NB4 (cell line): Measurements from ENCODE around the genes SLC40A1 and OSGEPL1.

GRCh38 chr2:188527219-188527674 lies 235.6 kb downstream of the GULP1 start:
- RRBS: no CpG with 5 or more reads among the region's 4 CpGs

DNA sequence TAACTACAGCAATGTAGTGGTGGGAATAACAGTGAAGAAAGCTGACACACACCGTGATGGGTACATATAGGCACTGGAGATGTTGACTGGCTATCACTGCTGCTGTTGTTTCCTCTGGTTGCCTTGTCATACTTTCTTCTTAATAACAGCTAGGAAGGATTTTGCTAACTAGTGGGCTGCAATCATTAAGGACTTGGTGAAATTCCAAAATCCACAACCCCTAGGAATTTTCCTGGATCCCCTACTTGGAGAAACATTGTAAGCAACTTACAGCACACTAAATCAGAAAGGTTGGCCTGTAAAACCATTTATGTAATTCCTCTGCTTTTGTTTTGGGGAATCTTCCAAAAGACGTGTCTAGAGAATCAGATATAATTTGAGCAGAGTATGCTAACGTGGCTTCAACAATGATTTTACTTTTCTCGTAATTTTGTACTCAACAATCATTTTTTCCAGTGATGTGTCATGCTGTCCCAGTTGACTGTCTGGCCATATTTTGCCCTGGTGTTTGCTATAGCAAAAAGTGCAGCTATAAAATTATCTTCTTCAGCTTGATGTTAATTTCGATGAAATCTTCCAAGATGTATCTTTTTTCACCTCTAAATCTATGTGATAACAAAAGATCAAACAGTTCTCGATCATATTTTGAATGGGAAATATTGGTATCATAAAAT lies 8.0 kb upstream of the COL3A1 start:
- RRBS: no CpG with 5 or more reads among the region's 6 CpGs

- RRBS: no CpG with 5 or more reads among the region's 3 CpGs
Observed at GRCh38 chr2:188969201-188969647, 4.9 kb upstream of the COL3A1 start.

DNA sequence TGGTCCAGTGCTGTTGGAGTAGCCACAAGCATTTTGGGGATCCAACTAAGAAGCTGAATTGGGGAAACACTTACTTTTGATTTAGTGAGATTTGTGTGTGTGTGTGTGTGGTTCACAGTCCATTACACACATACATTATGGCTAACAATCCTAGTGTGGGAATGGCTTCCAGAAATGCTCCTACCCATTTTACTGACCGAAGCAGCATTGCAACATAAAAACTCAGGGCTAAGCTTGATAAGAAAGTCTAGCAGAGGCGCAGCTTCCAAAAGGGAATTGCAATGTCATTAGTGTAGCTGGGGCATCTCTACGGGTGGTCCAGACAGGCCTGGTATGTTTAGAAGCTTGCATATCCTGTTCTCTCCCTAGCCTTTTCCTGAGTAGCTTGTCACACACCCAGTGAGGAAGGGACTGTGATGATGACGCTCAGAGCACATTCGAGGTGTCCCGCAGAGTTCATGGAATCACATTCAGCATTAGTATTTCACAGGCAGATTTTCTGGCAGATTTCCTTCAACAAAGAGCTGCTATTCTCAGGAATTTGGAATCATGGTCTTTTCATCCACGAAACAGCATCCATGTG lies 37.9 kb upstream of the COL5A2 start:
- RRBS: no CpG with 5 or more reads among the region's 7 CpGs

DNA sequence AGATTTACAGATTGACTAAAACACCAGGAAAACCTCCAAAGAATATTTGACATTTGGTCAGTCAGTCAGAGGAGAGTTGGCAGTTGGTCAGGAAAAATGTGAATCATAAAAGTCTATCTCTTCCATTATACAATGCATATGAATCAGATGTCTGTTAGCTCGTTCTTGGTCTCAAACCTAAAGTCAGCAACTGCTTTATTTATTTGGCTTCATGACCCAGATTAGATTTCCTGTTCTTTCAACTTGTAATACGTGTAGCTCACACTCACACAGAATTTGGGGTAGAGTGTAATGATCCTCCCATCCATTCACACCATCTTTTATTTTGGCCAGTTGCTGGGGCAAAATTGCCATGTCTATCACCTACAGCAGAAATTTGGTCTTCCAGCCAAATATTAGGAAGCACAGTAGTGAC lies 81.9 kb upstream of the COL5A2 start:
- RRBS: no CpG with 5 or more reads among the region's 2 CpGs

GRCh38 chr2:189286076-189286649 lies 106.6 kb upstream of the COL5A2 start:
- RRBS: no CpG with 5 or more reads among the region's 3 CpGs

DNA sequence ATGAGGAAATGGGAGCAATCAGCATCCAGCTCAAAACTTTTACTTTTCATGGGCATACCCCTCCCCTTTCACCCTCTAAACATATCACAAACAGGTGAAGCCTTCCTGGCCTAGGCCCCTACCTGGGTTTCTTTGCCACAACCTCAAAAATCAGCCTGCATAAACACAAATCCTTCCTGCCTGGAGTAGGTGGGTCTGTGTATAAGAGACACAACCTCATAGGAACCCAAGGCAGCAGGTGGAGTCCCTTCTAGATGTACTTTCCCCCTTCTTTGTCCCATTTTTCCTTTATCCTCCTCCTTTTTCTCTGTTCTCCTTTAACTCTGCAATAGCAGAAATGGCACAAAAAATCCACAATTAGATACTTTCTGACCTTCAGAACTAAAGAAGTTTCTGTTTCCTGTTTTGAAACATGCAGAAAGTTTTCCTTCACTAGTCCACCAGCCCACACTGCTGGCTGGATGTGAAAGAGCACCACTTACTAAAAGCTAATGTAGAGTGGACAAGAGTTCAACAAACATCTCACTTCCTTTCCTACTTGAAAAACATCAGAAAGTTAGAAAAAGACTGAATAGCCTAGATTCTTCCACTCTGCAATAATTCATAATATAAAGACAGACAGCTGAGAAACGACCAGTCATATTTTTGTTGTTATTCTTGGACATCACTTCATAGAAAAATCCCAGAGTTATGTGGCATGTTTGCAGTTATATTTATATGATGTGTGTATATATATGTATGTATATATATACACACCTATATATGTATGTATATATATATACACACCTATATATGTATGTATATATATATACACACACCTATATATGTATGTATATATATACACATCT lies 11.1 kb downstream of the SLC40A1 start:
- RRBS: no CpG with 5 or more reads among the region's 1 CpG

GRCh38 chr2:189575090-189575570 lies 5.5 kb downstream of the SLC40A1 start:
- RRBS: no CpG with 5 or more reads among the region's 7 CpGs

- RRBS: 2% methylated on average over 47 of the region's 78 CpGs
Observed at GRCh38 chr2:189580533-189581261, at the start of gene SLC40A1. Gene SLC40A1, minus strand, starts transcription at chr2:189580786.

DNA sequence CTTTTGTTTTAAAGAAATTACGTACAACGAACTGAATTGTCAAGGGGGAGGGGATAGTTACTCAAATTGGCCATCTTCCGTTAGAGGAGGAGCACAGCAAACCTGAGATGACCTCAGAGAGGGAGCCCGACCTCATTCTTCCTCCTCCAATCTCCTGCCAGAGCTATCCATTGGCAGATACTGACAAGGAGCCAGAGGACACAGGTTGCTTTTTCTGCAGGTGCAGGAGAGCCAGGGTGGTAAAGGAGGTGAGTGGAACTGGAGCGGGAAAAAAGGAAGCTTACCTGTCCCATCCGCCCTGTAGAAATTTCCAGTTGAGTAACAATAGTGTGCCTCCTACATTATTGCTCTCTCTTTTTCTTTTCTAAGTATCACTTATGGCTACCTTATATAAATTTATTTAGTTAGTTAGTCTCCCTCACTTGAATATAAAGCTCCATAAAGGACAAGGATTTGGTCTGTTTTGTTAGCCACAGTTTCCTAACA lies 24.2 kb downstream of the ANKAR start:
- RRBS: no CpG with 5 or more reads among the region's 6 CpGs

GRCh38 chr2:189762122-189763038 lies at the start of gene OSGEPL1:
Gene OSGEPL1, minus strand, starts transcription at chr2:189762792.
- RRBS: no CpG with 5 or more reads among the region's 34 CpGs

- RRBS: no CpG with 5 or more reads among the region's 10 CpGs
Observed at GRCh38 chr2:189783233-189783668, 888 bp downstream of the ORMDL1 start.

DNA sequence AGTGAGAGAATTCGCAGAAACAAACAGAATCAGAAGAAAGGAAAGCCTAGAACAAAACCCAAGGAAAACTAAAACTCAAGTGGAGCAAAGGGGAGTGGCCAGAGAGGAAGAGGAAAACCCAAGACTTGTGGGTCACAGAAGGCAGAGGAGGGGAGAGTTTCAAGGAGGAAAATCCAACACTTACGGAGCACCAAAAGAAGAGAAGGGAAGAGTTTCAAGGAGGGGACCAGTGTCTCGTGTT lies 1.5 kb upstream of the MFSD6 start:
- RRBS: no CpG with 5 or more reads among the region's 3 CpGs

GRCh38 chr2:190417048-190417607 lies 9.0 kb downstream of the MFSD6 start:
- RRBS: no CpG with 5 or more reads among the region's 6 CpGs

- RRBS: no CpG with 5 or more reads among the region's 8 CpGs
Observed at GRCh38 chr2:190441253-190441964, 33.3 kb downstream of the MFSD6 start.

DNA sequence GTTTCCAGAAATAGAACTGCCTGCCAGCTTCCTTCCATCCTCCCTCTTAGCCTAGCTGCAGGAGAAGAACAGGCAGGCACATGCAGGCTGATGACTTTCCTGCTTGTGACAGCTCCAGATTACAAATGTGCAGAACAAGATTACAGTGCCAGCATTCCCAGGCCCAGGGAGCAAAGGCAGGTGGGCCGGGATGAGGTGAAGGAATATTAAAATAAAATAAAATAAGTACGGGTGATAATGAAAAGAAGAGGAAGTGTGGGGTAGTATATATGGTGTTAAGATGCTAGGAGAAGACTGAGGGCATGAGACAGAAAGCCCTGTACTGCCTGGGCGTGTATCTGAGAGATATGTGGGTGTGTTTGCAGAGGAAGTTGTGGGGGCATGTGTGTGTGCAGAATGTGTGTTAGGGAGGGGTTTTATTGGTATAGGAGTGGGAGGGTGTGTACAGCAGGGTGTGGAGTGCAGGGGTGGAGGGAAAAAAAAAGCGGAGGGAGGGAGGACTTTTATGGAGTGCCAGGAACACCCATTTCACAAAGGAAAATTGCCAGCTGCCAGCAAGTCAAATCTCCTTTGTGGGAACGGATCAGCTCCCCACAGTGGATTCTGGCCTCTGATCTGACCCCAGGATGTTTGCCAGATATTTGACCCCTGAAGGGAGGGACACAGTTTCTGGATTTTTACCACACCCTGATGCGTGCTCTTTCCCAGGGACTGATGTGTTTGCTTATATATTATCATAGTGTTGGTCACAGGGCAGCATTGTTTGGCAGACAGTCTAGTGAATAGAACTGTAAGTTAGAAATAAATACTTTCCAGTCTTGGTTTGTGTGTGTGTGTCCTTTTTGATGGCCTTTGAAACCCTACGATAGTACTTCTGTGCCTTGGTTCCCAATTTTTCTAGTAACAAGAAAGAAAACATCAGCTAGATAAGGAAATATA lies 44.1 kb upstream of the NEMP2 start:
- RRBS: no CpG with 5 or more reads among the region's 7 CpGs

- RRBS: no CpG with 5 or more reads among the region's 5 CpGs
Observed at GRCh38 chr2:190760415-190760777, 111.5 kb downstream of the NAB1 start.

- RRBS: no CpG with 5 or more reads among the region's 4 CpGs
Observed at GRCh38 chr2:190809419-190809780, 71.2 kb upstream of the GLS start.

GRCh38 chr2:190895195-190896151 lies 14.9 kb downstream of the GLS start:
- RRBS: no CpG with 5 or more reads among the region's 7 CpGs

DNA sequence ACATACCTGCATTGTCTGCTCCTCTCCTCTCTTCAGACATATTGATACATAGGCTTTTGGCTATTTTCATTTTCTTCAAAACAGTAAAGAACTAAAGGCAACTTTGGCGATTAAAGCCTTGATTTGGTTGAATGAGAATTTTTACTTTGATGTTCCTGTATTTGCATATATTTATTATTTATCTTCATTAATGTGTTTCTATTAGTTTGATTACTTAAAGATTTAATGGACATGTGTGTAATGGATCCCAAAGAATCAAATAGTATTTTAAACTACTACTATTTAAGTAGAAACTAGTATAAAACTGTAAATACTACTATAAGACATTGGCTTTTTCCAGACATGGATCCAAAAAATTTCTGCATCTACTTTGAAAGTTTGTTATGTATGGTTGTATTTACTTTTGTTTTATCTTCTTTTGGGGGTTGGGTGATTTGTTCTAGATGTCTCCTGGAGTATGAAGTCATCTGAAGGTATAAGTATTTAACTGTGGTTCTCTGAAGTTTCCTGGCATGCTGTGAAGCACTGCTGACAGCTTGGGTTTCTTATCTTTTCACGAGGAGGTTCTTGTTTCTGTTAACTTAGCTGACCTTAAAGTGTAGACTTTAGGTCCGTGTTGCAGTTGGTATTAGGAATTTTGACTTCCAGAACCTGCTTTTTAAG lies 15.7 kb downstream of the GLS start:
- RRBS: no CpG with 5 or more reads among the region's 3 CpGs